ENCODE data around the gene ATP6V0A1.

- PRO-cap: no peak
- CAGE, long polyA plus RNA: no peak
These were observed 49.1 kb downstream of the STAT5A start for GRCh38 chr17:42337317-42337898.

DNA sequence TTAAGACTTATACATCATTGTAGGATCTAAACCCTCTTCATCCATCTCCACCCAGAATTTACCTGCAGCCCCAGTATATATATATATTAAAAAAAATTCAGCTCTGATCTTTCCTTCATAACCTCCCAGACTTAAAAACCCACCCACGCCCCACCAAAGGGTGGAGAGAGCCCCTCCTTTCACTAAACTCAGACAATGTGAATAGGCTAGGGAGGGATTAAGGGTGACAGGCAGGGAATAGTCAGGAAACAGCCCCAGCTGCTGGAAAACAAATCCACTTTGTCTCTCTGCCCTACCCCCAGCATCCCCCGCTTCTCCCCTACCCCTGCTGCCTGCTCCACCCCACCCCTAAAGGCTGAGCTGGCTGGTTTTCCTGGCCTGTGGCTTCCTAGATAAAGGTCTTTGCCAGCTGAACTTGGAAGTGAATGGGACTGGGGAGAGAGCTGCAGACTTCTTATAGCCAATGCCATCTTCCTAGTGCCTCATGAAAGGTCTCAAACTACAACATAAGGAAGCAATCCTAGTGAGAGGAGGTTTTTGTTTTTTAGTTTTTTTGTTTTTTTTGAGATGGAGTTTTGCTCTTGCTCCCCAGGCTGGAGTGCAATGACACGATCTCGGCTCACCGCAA, 15.0 kb downstream of the CAVIN1 start:
- PRO-cap: no peak
- CAGE, long polyA plus RNA: no peak

DNA sequence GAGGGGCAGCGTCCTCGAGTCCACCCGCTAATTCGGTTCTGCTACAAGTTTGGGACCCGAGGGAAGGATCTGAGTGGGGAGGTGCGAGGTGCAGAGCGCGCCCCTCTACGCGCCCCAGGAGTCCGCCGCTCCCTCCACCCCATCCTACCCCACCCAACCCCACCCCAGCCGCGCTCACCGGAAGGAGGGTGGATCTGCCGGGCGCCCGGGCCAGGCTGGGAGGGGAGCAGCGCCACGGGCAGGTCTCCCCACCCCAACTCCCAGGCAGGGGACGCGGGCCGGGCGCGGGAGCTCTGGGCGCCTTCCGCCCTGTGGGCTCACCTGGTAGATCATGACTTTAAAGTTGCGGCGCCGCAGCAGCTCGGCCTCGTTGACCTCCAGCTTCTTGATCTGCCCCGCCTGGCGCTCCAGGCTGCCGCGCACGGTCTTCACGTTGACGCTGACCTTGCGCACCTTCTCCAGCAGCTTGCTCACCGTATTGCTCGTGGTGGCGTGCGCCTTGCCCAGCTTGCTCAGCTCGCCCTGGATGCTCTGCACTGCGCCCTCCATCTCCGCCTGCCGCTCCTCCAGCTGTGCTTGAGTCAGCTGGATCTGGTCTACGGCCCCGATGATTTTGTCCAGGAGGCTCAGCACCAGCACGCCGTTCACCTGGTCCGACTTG, 620 bp downstream of the CAVIN1 start:
- PRO-cap: no peak
- CAGE, long polyA plus RNA: no peak

GRCh38 chr17:42458524-42459064, at the start of gene ATP6V0A1:
TSS of gene ATP6V0A1 (plus strand) at chr17:42458878.
- PRO-cap: bidirectional peak, plus-strand start at chr17:42458903, minus-strand start at chr17:42458689
- CAGE, long polyA plus RNA: start-site peak on the plus strand at chr17:42458852-42458936, 100 and 143 reads in 2 replicates

GRCh38 chr17:42544960-42545648, 7.6 kb upstream of the HSD17B1 start:
- PRO-cap: no peak
- CAGE, long polyA plus RNA: no peak

- PRO-cap: no peak
- CAGE, long polyA plus RNA: no peak
These were observed 1.0 kb downstream of the TUBG1 start for GRCh38 chr17:42610500-42610904.

GRCh38 chr17:42623946-42624576, 14.6 kb downstream of the TUBG1 start:
- PRO-cap: no peak
- CAGE, long polyA plus RNA: no peak

DNA sequence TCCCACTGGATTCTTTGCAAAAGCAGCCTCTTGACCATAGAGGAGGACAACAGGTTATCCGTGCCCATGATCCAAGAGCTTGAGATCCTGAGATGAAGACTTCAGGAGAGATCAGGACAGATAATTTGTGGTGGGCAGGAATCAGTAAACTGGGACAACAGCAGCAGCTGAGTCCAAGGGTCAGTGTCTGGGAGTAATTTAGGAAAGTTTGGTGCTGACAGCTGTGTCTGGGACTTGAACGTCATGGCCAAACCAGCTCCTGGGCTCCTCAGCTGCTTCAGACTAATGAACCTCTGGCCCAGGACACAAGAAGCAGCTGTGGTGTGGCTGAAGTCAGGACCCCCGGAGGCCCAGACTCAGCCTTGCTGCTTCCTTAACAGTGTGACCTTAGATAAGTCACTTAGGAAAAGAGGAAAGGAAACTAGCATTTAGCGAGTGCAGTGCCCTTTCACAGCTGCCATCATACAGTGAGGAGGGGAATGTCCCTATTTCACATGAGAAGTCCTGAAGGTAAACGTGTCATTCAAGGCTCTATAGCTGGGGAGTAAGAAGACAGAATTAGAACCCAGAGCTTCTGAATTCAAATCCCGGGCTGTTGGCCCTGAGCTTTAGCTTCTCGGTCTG, 1.1 kb upstream of the RAMP2 start:
- PRO-cap: no peak
- CAGE, long polyA plus RNA: no peak

GRCh38 chr17:42780779-42781719, 639 bp downstream of the WNK4 start:
- PRO-cap: no peak
- CAGE, long polyA plus RNA: no peak

DNA sequence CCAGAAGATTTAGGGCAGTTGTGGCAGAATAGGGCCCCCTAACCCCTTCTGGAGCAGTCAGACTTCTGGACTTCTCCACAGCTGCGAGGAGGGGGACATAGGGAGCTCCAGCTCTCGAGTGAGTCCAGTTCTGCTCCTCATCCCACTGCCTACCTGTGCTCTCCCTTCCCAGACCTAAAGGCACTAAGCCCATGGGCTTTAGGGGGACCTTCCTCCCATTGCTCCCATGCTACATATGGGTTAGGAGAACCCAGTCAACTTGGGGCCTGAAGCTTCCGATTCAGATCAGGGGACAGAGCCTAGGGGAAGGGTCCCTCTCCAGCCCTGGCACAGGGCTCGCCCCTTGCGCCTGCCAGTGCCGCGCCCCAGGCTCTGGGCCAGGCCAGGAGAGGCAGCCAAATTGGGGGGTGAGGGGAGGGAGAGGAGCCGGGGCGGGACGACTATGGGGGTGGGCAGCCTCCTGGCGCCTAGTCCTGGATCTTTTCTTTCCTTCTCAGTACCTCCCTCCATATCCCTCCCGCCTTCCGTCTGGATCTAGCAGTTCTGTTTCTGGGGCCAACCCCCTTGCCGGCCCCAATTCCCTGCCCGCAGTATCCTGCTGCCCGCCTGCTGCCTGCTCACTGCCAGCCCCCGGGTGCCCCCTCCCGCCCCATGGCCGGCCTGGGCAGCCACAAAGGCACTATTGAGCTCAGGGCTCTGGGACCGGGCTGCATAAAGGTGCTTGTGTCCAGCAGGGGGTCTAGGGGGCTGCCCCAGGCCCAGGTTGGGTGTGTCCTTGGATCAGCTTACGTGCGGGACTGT, 1.6 kb downstream of the WNK4 start:
- PRO-cap: no peak
- CAGE, long polyA plus RNA: no peak

DNA sequence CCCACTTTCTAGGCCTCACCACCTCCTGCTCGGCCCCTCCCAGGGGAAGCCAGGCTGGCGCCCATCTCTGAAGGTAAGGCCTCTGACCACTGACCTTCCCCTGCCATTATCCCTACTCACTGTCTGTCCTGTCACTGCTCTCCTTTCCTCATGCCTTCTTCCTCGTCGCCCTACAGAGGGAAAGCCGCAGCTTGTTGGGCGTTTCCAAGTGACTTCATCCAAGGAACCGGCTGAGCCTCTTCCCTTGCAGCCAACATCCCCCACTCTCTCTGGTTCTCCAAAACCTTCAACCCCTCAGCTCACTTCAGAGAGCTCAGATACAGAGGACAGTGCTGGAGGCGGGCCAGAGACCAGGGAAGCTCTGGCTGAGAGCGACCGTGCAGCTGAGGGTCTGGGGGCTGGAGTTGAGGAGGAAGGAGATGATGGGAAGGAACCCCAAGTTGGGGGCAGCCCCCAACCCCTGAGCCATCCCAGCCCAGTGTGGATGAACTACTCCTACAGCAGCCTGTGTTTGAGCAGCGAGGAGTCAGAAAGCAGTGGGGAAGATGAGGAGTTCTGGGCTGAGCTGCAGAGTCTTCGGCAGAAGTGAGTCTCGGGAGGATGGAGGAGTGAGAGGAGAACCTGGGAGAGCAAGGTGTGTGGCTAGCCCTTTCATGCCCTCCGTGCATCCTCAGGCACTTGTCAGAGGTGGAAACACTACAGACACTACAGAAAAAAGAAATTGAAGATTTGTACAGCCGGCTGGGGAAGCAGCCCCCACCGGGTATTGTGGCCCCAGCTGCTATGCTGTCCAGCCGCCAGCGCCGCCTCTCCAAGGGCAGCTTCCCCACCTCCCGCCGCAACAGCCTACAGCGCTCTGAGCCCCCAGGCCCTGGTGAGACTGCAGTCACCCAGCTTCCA, 2.8 kb downstream of the COA3 start:
- PRO-cap: no peak
- CAGE, long polyA plus RNA: no peak

DNA sequence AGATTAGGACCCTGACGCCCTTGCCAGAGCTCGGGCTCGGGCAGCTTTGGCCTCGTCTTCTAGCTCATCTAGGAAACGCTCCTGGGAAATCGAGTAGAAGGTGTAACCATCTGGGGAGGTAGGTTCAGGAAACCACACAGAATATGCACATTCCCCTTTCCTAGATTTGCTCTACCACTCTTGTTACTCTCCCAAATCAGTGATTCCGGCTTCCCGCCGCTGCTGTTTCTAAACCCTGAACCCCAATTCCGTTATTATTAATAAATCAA, 512 bp downstream of the COA3 start:
- PRO-cap: no peak
- CAGE, long polyA plus RNA: no peak

GRCh38 chr17:42846026-42847226, 2.0 kb downstream of the AOC2 start:
- PRO-cap: unidirectional peak, plus-strand start at chr17:42846955
- CAGE, long polyA plus RNA: no peak

DNA sequence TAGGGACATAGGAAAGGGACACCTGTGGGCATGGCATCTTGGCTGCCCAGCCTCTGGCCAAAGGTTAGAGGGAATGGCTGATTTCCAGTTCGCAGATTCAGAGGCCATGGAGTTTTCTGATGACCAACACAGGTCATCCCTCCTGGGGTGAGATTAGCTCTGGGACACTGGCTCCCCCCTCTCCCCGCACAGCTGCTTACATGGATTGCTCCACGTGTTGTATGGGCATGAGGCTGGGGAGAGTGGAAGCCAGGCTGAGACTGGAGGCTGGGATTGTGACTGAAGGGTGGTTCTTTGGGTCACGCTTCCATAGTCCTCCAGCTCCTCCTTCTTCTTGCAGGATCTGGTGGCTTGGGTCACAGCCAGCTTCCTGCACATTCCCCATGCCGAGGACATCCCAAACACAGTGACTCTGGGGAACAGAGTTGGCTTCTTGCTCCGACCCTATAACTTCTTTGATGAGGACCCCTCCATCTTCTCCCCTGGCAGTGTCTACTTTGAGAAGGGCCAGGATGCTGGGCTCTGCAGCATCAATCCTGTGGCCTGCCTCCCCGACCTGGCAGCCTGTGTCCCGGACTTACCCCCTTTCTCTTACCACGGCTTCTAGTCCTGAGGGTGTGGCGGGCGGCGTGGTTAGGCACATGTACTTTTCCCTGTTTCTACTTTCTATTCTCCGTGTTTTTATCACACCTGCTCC, 1.1 kb upstream of the AOC3 start:
- PRO-cap: no peak
- CAGE, long polyA plus RNA: no peak

DNA sequence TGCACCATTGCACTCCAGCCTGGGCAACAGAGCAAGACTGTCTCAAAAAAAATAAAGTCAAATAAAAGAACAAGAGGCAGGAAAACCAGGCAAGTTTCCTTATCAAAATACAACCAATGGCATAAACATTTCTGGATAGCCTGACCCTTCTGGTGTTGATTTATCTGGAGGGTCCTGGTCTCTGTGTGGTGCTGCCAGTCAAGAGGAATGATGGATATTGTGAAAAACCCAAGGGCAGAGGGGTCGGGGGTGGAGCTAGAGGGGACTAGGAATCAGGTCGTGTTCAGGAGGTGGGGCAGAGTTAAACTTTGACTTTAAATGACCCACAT, 14.5 kb downstream of the AOC3 start:
- PRO-cap: no peak
- CAGE, long polyA plus RNA: no peak

- PRO-cap: no peak
- CAGE, long polyA plus RNA: no peak
These were observed 10.3 kb downstream of the G6PC1 start for GRCh38 chr17:42910985-42911264.

- PRO-cap: no peak
- CAGE, long polyA plus RNA: no peak
These were observed 28.5 kb downstream of the G6PC1 start for GRCh38 chr17:42928927-42929616.

- PRO-cap: no peak
- CAGE, long polyA plus RNA: no peak
These were observed 5.2 kb downstream of the NBR1 start for GRCh38 chr17:43176093-43176685.

DNA sequence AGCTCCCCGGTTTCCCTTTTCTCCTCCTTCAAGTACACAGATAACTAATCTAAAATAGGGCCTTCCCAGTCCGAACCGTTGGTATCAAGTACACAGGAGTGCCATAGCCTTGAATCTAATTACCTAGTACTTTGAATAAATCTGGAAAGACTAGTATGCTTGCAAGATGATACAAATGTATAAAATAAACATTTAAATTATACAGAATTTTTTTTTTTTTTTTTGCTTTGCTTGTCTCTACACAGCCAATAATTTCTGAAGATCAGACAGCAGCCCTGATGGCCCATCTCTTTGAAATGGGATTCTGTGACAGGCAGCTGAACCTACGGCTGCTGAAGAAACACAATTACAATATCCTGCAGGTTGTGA, 2.0 kb upstream of the TMEM106A start:
- PRO-cap: no peak
- CAGE, long polyA plus RNA: no peak

- PRO-cap: unidirectional peak, minus-strand start at chr17:43246655
- CAGE, long polyA plus RNA: no peak
These were observed 18.0 kb upstream of the CCDC200 start for GRCh38 chr17:43246453-43246791.